ENCODE measurements around a stretch of chr15.

GRCh38 chr15:55401163-55401744 is 6.9 kb downstream of the CCPG1 start:
- PRO-cap: no peak

GRCh38 chr15:56244105-56244231 is 289 bp upstream of the RFX7 start:
- PRO-cap: no peak

- PRO-cap: unidirectional peak, minus-strand start at chr15:56245082
These were observed 1.3 kb upstream of the RFX7 start for GRCh38 chr15:56244867-56245458.

DNA sequence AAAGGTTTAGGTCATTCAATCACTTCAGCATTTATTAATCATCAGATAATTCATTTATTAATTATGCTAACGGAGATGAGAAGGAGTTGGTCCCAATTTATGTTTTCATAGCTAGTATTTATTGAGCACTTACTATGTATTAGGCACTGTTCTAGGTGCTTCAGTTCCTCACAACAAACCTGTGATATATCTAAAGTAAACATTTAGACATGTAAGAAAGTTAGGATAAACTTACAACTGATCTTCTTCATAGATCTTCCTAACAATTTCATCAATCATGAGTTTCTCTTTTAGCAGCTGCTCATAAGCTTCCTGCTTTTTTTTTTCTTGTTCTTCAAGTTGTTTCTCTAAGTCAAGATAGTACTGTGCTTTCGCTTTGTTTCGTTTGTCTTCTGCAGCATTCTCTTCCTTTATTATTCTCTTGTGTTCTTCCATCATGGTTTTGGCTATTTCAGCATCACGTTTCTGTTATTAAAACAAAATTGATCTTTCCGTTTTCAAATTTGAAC is 20.7 kb downstream of the MNS1 start:
- PRO-cap: no peak

GRCh38 chr15:56806200-56806524 is 72.9 kb upstream of the ZNF280D start:
- PRO-cap: no peak

- PRO-cap: no peak
These were observed 81.9 kb upstream of the ZNF280D start for GRCh38 chr15:56815205-56815531.

DNA sequence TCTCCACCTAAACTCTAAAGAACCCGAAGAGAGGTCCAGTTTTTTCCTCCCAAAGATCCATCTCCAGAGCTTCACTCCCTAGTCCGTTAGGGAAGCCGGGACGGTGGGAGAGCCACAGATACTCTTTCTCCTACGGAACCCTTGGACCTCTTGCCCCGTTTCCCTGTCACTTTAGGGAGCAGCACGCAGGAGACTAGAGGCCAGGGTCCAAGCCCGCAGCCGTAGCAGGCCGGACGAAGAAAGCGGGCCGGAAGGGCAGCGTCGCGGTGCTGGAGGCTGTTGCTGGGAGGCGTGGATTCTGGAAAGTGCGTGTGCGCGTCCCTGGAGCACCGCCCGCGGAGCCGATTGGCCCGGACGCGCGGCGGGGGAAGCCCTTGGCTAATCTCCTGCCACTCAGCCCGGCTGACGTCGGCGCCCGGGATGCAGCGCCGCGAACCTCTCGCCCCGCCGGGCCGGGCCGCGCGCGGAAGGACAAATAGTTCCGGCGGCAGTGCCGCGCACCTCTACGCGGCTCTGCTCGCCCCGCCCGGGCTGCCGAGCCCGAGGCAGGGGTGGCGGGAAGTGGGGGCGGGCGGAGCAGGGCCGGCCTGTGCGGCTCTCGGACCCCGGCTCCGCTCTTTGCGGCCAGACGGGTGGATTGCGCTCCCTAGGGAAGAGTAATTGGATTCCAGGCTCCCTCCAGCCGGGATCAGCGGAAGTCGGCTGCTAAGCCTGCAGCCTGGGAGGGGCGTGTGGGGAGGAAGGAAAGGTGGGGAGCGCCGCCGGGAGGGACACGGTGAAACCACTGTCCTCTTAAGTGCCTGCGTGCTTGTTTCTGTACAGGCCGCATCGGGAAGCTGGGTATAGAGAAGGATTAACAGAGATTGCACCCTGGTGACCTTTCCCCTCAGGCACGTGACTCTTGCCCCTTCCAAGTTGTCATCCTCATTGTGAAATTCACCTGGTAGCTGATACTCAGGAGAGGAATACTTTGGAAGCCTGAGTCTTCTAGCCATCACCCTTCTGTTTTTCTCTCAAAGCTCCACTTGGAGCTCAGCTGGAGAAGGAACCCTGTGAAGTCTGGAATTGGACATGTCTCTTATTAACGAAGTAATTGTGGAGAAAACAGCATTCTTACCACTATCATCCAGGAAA is 31.2 kb upstream of the TCF12 start:
- PRO-cap: bidirectional peak, plus-strand start at position 474 of the sequence, minus-strand start at position 244 of the sequence

DNA sequence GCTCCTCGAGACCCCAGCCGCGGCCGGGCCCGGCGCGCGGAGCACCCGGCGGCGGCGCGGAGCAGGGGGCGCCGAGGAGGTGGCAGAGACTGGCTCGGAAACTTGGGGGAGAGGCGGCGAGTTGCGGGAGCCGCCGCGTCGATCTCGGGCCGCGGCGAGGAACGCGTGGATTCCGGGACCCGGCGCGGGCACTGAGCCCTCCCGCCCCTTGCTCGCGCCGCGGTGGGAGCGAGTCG is 1.0 kb downstream of the TCF12 start:
- PRO-cap: no peak

- PRO-cap: no peak
These were observed 219.9 kb upstream of the CGNL1 start for GRCh38 chr15:57156456-57156776.

- PRO-cap: unidirectional peak, plus-strand start at chr15:57427468
These were observed 50.9 kb downstream of the CGNL1 start for GRCh38 chr15:57427152-57427577.

DNA sequence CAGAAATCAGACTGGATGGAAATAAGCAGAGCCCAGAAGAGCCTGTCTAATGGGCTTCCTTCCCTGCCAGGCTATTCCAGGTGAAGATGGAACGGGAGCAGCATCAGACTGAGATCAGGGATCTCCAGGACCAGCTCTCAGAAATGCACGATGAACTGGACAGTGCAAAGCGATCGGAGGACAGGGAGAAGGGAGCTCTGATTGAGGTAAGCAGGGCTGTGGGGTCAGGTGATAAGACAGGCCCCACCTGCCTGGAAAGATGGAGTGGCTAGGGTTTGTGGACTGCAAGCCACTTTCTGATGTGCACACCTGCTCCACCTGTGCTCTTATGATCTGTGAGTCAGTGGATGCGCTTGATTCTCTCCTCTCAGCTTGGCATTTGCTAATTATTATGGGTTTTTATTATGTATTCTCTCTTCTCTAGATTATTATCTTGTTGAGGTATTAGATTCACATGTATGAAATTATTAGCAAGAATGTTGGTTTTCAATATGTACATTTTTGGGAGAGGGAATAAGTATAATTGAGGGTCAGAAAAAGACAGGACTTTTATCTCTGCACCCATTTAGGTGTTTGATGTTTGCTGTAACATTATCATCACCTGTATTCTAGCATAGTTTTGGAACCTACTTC is 77.4 kb downstream of the CGNL1 start:
- PRO-cap: no peak

GRCh38 chr15:57477563-57478637 is 101.6 kb downstream of the CGNL1 start:
- PRO-cap: no peak

DNA sequence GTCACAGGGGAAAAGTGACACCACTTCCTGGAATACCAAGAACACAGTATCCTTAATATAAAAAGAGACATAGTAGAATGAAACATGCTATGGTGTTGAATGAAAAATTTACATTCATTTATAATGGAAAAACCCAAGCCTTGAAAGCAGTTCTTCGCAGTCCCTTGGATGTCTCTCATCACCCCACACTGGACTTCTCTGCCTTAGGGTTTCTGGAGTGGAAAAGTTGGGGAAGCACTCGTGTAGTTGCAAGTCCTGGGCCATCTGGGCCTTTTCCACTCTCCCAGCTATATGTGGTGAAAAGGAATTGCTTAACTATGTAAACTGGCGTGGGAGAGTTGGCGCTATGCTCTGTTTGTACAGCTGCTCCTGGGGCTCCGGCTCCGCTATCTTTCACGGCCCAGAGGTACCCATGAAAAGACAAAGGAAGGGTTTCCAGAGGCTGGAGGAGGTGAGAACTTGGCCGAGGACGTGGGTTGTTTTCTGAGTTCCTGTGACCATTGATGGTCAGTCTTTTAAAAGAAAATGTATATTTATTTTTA is 81.1 kb upstream of the MYZAP start:
- PRO-cap: no peak

DNA sequence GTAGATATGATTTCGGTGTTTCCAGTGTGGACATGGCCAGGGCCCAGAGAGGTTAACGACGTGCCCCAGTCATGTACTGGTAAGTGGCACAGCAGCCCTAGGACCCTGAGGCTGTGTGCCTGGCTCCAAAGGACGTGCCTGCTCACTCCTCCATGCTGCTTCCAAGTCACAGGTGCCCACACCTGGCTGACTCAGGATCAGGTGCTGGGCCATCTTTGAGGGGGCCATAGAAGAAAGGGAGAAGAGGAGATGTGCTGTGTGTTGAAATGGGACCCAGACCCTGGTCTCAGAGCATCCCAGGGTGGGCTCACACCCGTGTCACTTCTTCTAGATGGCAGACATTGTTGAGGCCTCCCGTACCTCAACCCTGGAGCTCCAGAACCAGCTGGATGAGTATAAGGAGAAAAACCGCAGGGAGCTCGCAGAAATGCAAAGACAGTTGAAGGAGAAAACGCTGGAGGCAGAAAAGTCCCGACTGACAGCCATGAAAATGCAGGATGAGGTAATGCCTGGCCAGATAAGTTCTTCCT is 67.4 kb upstream of the MYZAP start:
- PRO-cap: no peak

DNA sequence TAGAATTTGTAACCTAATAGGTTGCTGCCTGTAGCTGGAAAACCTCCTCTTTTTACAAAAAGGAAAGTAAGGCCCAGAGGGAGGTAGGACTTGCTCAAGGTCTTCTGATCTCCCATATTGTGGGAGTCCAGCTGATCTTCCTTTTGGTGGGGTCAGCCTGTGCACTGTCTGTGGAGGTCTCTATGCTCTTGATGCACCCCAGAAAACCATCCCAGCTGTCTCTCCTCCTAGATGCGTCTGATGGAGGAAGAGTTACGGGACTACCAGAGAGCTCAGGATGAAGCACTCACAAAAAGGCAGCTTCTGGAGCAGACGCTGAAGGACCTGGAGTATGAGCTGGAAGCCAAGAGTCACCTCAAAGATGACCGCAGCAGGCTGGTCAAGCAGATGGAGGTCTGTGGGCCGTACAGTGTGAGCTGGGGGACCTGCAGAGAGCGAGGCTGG is 63.3 kb upstream of the MYZAP start:
- PRO-cap: no peak

DNA sequence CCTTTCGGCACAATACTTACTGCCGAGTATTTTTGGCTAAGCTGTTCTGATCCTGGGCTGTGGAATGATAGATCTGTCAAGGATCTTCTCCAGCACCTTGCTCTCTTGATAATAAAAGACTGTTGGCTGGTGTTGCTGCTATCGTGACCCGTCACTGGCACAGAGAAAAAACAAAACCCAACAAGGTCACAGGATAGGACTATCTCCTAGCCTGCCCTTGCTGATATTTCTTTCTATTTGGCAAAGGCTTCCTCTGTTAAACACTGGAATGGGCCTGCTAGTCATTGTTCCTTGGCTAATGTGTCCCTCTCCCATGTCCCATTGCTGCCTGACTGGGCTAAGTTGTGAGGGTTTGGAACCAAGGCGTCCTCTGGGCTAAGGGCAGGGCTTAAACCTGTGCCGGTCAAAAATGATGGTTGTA is 3.9 kb downstream of the MYZAP start:
- PRO-cap: no peak

DNA sequence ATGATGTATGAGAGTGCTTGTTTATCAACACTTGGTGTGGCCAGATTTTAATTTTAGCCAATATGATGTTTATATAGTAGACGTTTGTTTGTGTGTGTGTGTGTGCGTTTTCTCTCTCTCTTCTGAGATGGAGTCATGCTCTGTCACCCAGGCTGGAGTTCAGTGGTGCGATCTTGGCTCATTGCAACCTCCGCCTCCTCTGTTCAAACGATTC is 11.2 kb downstream of the POLR2M start:
- PRO-cap: no peak

DNA sequence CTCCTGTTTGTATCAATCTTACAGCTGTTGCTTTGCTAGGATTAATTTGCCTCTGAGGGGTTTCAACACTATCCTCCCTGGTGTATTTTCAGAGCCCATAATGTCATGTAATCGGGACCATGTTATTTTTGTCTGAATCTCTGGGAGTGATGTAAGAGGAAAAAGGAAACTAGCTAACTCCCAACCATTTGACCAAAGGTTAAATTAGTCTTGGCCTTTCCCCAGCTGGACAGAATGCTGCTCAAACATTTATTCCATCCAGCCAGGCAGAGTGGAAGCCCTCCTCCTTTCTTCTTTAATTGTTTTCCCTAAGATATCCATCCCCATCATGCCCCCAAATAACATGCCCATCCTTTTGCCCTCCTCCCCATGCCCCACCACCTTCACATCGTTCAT is 142.2 kb downstream of the ALDH1A2 start:
- PRO-cap: bidirectional peak, plus-strand start at position 261 of the sequence, minus-strand start at position 102 of the sequence; unidirectional peak, plus-strand start at position 261 of the sequence

DNA sequence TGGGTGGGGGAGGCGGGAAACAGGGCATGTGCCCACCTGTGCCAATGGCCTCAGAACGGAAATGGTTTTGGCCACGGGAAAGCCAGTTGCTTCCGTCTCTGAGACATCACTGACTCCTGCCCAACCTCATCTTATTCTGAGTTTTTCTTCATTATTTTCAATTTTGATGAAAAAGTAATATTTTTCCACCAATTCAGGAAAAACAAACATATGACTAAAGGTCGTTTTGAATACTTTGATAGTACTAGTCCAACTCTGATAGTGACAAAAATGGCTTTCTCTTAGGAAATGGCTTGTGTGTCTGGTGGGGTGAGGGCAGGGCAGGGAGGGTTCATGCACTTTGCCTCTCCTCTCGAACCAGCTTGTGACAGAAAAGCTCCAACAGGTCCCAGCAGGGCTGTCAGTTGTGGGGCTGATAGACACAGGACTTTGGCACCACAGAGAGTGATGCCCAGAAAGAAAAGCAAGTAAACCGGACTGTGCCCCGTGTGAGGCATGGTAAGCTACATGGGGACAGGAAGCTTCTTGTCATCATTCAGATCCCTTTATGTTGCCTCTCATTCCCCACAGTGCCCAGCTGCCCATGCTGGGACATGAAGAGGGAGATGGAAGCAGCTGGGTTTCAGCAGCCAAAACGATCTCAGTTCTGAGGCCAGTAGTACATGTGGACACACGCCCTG is 29.9 kb upstream of the LIPC start:
- PRO-cap: no peak

- PRO-cap: bidirectional peak, plus-strand start at chr15:58410572, minus-strand start at chr15:58410402
These were observed 21.4 kb upstream of the LIPC start for GRCh38 chr15:58410267-58410866.